Colonic mucosa (tissue), 1 donor: Measurements from ENCODE around the gene TM4SF20.

GRCh38 chr2:226136759-226137056, 662.9 kb downstream of the IRS1 start:
- PRO-cap, result no peak

GRCh38 chr2:226660529-226661080, 139.0 kb downstream of the IRS1 start:
- PRO-cap, result no peak

- PRO-cap, result no peak
Observed at GRCh38 chr2:226738114-226738513, 61.5 kb downstream of the IRS1 start.

DNA sequence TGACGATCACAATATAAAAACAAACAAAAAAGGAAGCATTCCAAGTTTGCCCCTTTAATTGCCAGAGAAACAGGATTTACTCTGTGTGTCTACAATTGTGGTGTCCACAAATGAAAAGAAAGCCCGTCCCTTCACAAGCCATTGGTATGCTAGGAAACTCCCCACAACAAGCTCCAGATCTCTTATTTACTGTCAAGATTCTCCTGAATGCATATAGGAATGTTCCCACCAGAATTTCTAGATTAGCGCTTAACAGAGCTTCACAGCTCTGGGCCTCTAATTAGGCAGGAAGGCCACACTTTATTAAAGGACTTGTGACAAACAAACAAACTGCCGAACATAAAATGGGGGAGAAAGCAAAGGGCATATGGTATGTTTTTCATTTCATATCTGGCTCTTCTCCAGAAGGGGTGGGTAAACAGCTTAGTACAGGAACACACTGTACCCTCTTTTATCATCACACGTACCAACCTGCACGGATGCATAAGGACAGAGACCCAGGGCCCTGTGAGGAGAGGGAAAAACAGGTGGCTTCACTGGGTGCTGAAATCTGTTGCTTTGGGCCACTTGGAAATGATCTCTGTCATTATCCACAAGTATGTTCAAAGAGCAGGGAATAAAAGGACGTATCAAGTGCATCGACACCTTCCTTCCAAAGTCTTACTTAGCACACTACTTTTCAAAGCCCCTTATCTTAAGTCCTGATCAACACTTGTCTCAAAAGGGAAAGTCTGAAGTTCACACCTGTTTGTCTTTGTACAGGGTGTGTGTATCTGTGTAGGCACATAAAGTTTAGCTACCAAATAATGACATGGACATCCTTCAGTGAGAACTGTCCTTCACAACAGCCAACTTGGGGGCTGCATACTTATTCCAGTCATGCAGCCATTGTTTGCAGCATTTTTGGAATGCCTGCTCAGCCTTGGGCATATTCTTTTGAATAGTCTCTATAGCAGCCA, 60.8 kb downstream of the IRS1 start:
- PRO-cap, result no peak

GRCh38 chr2:226794930-226796001, 4.4 kb downstream of the IRS1 start:
- PRO-cap, result unidirectional peak, minus-strand start at chr2:226795035

DNA sequence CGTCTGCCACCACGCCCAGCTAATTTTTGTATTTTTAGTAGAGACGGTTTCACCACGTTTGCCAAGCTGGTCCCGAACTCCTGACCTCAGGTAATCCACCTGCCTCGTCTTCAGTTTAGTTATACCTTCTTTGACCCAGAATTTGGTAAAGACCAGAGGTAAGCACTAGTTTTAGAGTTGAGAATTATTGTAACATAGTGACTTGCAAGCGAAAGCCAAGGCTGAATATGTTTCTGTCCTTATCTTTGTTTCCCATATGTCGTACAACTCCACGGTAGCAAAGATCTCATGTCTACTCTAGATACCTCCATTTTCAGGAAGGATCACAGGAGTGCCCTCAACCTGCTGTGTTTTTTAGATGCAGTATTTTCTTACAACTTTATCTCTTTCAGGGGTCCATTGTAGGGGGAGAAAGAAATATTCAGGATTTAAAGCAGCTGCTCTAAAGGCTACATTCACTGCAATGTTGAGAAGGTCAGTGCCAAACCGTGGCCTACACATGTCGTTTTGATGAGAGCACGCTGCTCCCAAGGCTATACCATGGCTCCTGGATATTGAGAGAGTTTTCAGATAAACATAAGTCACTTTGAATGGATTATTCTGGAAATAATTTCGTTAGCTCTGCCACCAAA, 1.9 kb downstream of the RHBDD1 start:
- PRO-cap, result no peak

GRCh38 chr2:226969472-226969892, 133.6 kb downstream of the RHBDD1 start:
- PRO-cap, result no peak

GRCh38 chr2:227163404-227163820, 593 bp downstream of the COL4A4 start:
- PRO-cap, result no peak

- PRO-cap, result unidirectional peak, minus-strand start at chr2:227165191
Observed at GRCh38 chr2:227164867-227165328, 474 bp downstream of the COL4A3 start.

- PRO-cap, result unidirectional peak, minus-strand start at chr2:227379295
Observed at GRCh38 chr2:227379057-227379666, at the start of gene TM4SF20. Gene TM4SF20, minus strand, starts transcription at chr2:227379306.

DNA sequence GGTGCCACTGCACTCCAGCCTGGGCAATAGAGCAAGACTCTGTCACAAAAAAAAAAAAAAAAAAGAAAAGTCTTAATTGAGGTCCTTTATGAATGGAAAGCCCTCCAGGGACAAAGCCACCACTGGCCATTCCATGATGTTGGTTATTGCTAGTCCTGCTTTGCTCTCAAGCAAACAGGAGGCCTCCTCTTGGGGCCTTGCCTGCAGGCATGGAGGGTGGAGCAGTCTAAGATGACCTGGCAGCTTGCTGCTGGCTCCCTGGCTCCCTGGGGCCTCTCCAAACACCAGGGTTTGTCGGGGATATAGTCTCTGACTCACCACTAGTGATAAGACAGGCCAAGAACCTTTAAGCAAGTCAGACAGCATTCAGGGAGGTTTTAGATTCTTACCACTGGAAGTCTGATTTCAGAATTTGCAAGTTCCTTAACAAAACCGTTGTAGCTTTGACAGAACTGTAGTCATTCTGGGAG, 5.8 kb upstream of the AGFG1 start:
- PRO-cap, result bidirectional peak, plus-strand start at position 358 of the sequence, minus-strand start at position 162 of the sequence

- PRO-cap, result no peak
Observed at GRCh38 chr2:227479702-227480676, 8.0 kb downstream of the AGFG1 start.

DNA sequence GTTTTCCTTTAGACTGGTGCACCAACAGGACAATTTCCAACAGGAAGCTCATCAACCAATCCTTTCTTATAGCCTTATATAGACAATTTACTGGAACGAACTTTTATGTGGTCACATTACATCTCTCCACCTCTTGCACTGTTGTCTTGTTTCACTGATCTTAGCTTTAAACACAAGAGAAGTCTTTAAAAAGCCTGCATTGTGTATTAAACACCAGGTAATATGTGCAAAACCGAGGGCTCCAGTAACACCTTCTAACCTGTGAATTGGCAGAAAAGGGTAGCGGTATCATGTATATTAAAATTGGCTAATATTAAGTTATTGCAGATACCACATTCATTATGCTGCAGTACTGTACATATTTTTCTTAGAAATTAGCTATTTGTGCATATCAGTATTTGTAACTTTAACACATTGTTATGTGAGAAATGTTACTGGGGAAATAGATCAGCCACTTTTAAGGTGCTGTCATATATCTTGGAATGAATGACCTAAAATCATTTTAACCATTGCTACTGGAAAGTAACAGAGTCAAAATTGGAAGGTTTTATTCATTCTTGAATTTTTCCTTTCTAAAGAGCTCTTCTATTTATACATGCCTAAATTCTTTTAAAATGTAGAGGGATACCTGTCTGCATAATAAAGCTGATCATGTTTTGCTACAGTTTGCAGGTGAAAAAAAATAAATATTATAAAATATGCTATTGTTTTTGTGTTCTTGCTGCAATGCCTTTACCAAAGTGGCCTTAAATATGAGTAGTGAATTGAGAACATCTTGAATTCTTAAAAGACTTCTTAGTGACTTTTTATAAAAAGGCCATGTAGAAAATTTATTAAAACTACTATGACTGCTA, 44.0 kb upstream of the SCYGR2 start:
- PRO-cap, result no peak

DNA sequence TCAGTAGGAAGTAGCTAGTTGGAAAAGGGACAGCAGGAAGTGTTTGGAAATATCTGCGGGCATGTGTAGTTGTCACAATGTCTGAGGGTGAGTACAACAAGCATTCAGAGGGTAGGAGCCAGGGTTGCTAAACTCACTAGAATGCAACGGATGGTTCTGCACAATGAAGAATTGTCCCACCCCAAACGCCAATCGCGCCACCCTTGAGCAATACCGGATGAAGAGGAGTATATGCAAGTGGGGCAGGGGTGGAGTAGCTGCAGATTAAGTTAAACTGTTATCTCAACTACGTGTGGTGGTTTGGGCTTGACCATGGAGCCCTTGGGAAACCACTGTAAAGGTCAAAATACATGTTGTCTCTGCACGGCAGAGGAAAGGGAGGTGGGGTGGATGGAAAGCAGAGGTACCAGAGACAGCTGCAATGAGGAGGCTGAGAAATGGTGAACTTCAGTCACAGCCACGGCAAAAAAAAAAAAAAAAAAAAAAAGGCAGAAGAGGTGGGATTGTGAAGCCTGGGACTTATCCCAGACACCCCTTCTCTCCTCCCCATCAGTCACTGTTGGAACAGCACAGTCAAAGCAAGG, 5.2 kb downstream of the CCL20 start:
- PRO-cap, result unidirectional peak, plus-strand start at position 374 of the sequence

- PRO-cap, result no peak
Observed at GRCh38 chr2:229075699-229076529, 195.2 kb downstream of the PID1 start.

DNA sequence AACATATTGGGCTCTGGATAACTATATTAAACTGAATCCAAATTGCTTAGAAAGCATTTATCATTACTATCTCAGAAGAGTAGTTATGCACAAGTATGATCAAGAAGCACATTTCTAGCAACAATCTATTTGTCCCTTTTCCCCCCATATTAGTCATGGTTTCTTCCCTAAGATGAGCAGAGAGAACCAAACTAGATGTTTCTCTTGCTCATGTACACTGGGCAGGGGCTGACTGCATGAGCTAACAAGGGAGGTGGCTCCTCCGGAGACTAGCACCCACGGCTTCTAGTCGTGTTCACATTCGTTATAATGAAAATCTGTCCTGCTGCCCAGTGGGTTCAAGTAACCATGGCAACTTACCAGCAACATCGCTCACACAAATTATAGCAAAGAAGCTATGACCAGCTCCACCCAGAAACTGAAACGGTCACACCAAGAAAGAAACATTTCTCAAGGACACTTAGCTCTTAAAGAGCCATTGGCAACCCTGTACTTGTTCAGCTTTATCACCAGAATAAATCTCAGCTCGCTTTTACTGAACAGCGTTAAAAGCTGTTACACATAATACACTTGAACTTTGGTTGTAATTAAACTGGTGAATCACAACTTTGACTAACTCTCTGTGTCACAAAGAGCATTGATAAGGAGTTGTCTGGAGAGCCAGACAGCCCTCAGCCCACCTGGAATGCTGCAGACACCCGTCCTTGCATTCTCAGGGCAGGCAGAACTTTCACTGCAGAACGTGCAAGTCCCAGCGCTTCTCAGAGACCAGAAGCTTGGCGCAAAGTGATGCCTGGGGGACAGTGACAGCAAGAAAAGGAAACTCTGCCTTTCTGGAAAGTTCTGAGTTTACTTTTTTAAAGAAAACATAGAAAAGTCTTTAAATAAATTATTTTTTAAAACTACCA, 141.3 kb downstream of the PID1 start:
- PRO-cap, result unidirectional peak, minus-strand start at position 288 of the sequence; unidirectional peak, plus-strand start at position 643 of the sequence; unidirectional peak, plus-strand start at position 667 of the sequence

- PRO-cap, result no peak
Observed at GRCh38 chr2:229238763-229239333, 32.2 kb downstream of the PID1 start.

DNA sequence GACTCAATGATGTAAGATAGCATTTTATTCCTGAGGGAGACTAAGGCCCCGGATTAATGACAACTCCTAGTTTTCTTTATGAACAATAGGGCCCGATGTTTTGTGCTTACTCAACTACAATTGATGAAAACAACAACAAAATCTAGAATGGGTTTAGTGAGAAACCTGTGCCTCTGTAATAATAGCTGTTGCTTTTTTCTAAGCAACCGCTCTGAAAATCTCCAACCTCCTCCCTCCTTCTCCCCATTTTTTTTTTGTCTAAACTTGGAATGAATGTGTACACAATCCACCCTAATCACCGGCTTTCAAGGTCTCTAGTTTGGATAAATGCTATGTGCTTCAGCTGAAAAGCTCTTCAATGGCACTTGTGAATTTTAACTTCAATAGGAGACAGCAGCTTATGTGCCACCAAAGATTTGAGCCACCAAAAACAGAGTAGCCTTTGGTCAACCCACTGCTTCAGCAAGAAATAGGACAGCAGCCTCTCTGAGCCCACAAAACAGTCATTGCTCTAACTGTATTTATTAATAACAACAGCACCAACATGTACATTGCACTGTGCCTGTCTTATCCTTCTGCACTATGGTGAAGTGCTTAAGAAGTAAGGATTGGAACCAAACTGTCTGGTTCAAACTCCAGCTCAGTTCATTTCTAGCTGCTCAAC, 4.9 kb downstream of the PID1 start:
- PRO-cap, result no peak

- PRO-cap, result no peak
Observed at GRCh38 chr2:229339580-229339836, 68.4 kb upstream of the PID1 start.

- PRO-cap, result no peak
Observed at GRCh38 chr2:229444146-229444642, 173.1 kb upstream of the PID1 start.